ENCODE measurements around the genes BEND5, ELAVL4 and FAF1.

- PRO-cap, 8 experiments, result no peak in any of the 8 experiments
Measured at GRCh38 chr1:47324552-47325147, 8.9 kb upstream of the CMPK1 start.

DNA sequence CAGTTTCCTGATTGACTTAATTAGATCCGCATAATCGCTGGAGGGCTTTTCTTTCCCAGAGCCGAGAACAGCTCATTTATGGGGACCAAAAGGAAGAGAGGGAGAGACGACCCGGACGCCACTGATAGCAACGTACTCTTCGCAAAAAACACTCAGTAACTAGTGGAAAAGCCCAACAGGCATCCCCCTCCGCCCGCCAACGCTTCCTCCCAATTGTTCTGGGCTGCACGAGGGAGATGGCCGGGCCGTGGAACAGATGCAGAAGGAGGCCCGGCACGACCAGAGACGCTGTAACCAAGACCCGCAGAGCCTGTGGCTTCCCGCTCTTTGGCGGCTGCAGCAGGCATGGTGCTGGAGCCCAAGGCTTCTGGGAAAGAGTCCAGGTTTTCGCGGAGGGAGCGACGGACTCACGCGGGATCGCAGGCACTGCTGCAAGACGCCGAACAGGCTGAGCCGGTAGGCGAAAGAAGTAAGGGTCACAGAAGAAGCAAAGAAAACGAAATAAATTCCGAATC is 3.6 kb upstream of the FOXD2 start:
- PRO-cap, 8 experiments, result no peak in any of the 8 experiments

DNA sequence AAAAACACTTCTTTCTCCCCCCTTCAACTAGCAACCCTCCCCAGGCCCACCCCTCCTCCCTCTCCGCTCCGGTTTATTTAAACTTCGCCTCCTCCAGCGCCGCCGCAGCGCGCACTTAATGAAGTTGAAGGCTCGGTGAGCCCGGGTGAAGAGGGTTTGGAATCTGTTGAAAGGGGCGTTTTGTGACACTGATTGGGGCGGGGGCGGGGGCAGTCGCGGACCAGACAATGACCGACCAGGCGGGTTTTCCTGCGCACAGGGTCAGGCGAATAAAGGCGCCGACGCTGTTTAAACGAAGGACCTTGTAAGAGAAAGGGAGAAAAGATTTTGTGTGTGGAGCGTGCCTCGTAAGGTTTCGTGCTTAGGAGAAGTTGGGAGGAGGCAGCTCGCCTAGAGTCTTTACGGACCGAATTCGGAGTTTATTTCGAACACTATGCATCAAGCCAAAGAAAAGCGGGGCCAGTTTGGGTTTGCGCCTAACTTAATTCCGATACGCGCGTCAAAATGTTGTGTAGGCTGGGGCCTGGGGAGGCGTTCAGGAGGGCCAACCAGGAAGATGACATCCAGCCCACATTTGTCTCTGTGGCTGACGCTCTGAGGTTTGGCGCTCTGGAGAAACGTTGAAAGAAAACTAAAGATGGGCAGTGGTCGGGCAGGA is 6.3 kb downstream of the FOXD2 start:
- PRO-cap, 8 experiments, result no peak in any of the 8 experiments

DNA sequence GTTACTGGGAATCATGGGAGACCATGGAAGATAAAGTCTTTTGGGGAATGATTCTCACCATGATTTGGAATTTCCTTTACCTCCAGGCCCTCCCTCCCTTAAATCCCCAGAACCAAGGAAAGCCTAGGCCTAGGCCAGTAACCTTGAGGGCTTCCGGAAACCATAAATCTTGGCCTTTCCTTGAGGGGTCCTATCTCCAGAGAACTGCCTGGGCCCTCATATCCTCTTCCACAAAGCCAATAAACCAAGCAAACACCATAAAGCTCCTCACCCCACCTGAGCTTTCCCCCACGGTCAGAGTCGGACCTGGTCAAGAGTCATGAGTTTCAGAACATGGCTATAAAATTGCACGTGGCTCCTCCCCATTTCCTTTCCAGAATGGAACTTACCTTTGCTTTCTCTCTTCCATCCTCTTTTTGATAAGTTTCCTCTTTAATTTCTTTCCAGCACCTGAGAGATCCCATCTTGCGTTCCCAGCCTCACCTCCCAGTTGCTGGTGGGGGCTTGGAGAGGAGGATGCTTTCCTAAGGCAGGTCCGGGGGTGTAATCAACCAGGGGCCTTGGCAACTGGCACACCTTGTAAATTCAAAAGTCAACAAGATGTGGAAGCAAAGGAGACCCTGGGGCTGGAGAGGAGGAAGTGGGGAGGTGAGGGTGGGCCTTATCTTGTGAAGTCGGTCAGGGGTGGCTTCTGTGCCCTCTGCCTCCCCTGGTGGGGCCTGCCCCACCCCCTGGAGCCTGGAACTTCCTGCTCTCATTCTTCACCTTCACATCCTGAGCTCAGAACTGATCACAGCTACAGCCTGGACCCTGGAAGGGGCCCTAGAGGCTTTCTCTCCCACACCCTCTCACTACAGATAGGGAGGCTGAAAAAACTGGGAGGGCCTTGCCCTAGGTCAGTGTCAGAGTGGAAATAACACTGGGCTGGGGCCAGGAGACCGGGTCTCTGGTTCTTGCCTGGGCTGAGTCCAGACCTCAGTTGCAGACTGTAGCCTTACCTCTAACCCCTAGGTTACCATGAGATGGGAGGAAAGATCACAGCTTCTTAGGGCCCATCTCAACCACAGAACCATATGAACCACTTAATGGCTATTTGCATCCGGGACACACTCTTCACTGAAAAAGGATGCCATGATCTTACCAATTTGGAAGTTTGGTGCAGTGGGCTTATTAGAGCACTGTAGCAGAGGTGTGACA is 260.1 kb downstream of the FOXD2 start:
- PRO-cap, 8 experiments, result no peak in any of the 8 experiments

- PRO-cap, 8 experiments, result no peak in any of the 8 experiments
Measured at GRCh38 chr1:47726930-47727366, 270.2 kb downstream of the TRABD2B start.

DNA sequence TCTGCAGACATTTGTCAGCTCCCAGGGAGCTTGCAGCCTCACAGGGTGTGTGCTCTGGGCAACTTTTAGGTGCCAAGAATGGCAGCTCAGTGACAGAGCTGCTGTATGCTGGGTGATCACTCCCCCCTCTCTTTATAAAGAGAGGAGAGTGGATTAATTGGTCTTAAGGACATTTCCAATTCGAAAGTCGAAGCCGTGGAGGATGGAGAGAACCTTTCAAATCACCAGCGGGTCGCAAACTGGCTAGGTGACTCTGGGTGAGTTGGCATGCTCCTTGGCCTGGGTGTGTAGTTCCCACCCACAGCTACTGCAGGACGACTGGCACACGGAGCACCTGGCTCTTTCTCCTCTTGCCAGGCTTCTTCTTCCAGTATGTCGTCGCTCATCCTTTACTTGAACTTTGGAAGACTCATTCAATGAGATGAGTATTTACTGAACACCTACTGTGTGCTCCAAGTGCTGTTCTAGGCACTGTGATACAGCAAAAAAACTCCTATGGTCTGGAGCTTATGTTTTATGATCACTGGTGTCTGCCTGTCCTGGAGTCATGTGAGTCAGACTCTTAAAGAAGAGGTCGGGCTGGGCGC is 165.6 kb downstream of the TRABD2B start:
- PRO-cap, 8 experiments, result no peak in any of the 8 experiments

DNA sequence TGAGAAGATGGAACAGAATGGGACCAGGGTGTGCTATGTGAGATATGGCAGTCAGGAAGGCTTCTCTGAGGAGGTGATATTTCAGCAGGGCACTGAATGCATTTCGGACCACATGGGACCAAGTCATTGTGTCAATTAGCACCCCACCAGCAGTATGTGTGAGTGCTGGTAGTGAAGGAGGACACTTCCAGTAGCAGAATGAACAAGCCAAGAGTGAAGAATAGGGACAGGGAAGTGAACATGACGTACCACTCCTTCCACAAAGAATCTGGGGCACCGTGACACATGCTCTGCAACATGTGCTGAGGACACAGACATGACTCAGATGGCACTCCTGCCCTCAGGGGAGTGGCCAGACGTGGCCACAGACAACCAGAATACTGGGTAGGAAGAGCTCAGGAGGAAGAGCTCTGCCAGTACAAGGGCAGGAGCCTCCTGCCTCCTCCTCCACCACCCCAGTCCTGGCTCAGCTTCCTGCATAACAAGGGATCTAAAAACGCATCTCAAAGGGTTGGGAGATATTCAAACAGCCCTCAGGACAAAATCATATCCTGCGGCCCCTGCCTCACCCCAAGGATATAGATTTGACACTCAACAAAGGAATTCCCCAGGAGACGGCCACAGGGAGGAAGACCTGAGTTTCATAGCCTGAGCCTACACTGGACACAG is 102.5 kb downstream of the TRABD2B start:
- PRO-cap, 8 experiments, result no peak in any of the 8 experiments

GRCh38 chr1:47926919-47927405 is 70.2 kb downstream of the TRABD2B start:
- PRO-cap, 8 experiments, result no peak in any of the 8 experiments

- PRO-cap, 8 experiments, result no peak in any of the 8 experiments
Measured at GRCh38 chr1:48237385-48238299, 15.1 kb downstream of the SLC5A9 start.

- PRO-cap, 8 experiments, result no peak in any of the 8 experiments
Measured at GRCh38 chr1:48494050-48494909, 22.3 kb upstream of the SPATA6 start.

DNA sequence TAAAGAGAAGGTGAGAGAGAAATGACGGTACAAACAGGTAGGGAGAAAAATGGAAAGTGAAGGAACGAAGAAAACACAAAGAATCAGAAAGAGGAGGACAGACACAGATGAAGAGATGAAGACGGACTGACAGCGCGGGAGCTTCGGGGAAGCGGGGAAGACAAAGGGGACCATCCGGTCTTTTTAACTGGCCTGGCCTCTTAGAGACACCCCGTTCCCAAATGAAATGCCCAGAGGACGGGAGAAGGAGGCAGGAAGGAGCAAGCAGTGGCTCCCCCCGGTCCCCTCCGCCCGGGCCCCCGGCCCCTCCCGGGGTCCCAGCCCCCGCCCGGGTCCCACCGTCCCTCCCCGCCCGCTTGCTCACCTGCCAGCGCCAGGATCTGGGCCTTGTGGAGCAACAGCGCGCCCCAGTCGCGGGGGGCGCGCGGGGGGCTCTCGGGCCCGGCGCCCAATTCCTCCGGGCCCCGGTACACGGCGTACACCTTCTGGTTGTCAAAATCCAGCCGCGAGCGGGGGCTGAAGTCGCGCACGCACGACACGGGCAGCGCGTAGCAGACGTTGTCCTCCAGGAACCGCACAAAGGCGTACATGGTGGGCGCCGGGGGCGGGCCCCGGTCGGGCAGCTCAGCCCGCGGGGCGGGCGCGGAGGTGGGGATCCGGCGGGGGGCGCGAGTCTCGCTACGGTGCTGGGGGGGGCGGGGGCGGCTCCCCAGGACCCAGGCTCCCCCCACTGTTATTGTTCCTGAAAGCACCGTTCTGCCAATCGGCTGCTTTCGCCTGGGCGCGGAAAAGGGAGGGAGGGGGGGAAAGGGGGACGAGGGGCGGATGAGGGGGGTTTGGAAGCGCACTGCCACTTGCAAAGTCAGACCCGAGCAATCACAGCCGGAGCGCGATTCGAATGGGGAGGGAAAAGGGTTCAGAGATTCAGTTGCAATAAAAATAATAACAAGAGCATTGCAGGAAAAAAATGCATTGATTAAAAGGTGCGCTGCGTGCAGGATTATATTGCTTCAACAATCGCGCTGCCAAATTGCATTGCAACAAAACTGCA is at the start of gene BEND5:
TSS of gene BEND5 (minus strand) at position 650 of the 1,051 bp plus-strand sequence.
- PRO-cap, 8 experiments, result peak in 7 of 8 experiments; most common plus-strand start position 618 of the sequence (in 1); most common minus-strand start position 590 of the sequence (in 7)

- PRO-cap, 8 experiments, result no peak in any of the 8 experiments
Measured at GRCh38 chr1:50108363-50109118, at the start of gene ELAVL4. TSS of gene ELAVL4 (plus strand) at chr1:50108920.

- PRO-cap, 8 experiments, result no peak in any of the 8 experiments
Measured at GRCh38 chr1:50333401-50333996, 89.7 kb downstream of the DMRTA2 start.

- PRO-cap, 8 experiments, result no peak in any of the 8 experiments
Measured at GRCh38 chr1:50466743-50467184, 43.5 kb upstream of the DMRTA2 start.

DNA sequence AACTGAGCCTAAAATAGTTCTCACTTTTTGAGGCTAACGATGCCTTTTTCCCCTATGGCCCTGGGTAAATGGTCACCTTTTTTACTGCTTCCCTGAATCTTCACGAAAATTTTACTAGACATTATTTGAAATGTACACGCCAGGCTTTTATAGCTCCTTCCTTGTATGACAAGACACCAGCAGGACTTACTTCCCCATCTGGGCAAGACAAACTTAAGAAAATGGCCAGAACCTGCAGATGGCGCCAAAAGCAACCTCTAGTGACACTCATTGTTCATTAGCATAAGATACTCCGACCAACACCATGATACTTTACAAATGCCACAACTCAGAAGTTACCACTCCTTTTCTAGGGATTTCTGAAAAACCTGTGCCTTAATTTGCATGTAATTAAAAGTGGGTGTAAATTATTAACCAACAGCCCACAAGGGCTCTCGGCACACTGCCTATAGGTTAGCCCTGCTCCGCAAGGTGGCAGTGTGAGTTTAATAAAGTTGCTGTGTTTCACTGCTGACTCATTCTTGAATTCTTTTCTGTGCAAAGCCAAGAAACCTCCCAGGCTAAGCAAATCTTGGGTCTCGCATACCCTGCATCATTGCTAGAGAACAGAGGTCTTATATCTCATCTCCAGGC is 86.6 kb downstream of the FAF1 start:
- PRO-cap, 8 experiments, result no peak in any of the 8 experiments

DNA sequence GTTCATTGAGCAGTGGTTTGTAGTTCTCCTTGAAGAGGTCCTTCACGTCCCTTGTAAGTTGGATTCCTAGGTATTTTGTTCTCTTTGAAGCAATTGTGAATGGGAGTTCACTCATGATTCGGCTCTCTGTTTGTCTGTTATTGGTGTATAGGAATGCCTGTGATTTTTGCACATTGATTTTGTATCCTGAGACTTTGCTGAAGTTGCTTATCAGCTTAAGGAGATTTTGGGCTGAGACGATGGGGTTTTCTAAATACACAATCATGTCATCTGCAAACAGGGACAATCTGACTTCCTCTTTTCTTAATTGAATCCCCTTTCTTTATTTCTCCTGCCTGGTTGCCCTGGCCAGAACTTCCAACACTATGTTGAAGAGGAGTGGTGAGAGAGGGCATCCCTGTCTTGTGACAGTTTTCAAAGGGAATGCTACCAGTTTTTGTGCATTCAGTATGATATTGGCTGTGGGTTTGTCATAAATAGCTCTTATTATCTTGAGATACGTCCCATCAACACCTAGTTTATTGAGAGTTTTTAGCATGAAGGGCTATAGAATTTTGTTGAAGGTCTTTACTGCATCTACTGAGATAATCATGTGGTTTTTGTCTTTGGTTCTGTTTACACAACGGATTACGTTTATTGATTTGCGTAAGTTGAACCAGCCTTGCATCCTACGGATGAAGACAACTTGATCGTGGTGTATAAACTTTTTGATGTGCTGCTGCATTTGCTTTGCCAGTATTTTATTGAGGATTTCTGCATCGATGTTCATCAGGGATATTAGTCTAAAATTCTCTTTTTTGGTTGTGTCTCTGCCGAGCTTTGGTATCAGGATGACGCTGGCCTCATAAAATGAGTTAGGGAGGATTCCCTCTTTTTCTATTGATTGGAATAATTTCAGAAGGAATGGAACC is 53.3 kb downstream of the FAF1 start:
- PRO-cap, 8 experiments, result no peak in any of the 8 experiments

- PRO-cap, 8 experiments, result peak in 8 of 8 experiments; most common plus-strand start chr1:50960354 (in 6); most common minus-strand start chr1:50960244 (in 6)
Measured at GRCh38 chr1:50959425-50960491, at the start of gene FAF1. TSS of gene FAF1 (minus strand) at chr1:50960267.

- PRO-cap, 8 experiments, result no peak in any of the 8 experiments
Measured at GRCh38 chr1:50975275-50975766, 5.3 kb downstream of the CDKN2C start.

DNA sequence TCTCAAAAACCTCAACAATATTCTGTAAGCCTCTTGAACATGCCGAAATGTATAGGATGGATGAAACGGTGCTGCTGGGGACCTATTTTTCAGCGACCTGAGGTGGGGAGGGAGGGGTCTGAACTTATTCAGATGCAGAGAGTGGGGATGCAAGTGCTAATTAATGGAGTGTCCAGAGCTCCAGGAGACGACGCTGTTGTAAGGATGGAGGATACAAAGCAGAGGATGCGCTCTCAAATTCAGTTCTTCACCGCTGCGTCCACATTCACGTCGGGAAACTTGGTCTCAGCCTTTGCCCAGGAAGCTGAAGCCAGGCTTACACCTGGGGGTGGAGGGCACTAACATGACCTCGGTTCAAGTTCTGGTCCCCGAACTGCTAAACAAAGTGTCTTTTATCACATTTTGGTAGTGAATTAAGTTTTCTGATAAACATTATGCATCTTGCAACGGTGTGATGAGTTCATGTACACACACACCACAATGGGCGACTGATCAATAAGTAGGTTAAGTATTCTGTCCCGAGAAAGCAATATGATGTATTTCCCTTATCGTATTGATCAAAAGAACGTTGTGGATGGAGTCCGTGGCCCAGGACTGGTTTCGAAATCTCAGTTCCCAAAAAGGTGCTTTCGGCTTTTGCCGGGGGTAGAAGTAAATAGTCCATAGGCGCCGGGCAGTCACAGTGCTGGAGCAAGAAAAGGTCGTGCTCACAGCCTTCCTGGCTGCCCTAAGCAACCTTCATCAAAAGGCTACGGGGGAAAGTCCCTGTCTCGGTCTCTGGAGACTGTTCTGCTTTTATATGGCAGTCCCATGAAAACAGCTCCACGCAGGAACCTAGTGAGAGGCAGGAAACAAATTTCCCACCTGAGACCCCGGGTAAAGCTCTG is 6.6 kb downstream of the CDKN2C start:
- PRO-cap, 8 experiments, result no peak in any of the 8 experiments

GRCh38 chr1:50979082-50979530 is 9.1 kb downstream of the CDKN2C start:
- PRO-cap, 8 experiments, result no peak in any of the 8 experiments

Data from peripheral blood mononuclear cell (primary cell).